Left lobe of liver (tissue), 1 donor: ENCODE measurements around a stretch of chr7.

DNA sequence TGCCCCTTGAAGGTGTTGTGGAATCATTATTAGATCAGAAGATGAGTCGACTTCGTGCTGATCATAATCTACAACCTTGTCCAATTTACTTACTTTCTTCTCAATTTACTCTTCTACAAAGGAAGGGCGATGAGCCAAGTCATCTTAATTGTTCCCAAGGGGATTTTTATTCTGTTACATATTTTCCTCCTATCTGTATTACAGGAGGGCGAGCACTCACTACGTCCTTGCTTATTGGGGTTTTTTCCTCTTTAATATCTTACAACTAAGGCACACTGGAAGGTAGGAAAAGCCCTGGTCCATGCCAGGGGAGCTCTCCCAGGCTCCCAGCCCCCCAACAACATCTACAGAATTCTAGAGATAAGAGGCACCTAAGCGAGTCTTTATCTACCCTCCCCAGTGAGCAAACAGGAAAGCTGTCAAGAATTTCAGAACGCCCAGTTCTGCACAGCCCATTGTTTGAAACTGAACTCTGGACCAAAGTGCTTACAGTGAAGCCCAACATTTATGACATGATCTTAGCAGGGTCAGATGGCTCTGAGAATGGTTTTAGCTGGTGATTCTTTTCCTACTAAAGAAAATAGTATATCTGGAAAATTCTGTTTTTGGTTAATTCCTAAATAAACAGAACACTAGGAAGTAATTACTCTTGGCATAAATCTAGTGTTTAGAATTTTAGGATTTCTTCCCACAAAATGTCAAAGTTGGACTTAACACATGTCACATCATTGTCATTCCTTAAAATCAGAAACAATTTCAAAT is 31.6 kb upstream of the RNF32 start:
- PRO-cap: bidirectional peak, plus-strand start at position 508 of the sequence, minus-strand start at position 356 of the sequence

- PRO-cap: no peak
Observed at GRCh38 chr7:156664946-156665824, 24.6 kb downstream of the RNF32 start.

- PRO-cap: no peak
Observed at GRCh38 chr7:156829532-156830540, 63.1 kb downstream of the LMBR1 start.

DNA sequence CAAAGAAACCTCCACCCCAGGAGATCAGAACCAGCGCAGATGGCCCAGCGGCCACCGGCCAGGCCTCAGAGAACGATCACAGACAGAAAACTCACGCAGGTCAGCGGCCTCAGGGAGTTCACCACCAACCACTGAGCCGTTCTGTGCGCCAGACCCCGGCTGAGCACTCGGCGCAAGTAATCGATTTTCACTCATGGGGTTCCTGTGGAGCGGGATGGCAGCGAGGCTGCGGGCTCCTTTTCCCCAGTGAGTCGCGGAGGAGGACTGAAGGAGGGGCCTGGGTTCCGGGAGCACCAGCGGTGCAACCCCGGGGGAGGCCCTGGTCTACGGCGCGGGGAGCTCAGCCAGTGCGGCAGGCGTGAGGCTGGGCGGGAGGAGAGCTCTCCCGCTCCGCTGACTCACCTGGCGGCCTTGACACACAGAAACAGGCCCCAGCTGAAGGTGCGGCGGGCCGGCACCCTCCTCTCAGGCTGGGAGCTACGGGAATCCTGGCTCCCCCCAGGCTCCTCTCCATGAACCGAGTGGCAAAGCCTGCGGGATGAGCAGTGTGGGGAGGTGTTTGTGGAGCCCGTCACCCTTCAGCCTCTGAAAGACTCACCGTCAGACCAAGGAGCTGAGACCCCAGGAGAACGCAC is 6.9 kb upstream of the NOM1 start:
- PRO-cap: no peak

DNA sequence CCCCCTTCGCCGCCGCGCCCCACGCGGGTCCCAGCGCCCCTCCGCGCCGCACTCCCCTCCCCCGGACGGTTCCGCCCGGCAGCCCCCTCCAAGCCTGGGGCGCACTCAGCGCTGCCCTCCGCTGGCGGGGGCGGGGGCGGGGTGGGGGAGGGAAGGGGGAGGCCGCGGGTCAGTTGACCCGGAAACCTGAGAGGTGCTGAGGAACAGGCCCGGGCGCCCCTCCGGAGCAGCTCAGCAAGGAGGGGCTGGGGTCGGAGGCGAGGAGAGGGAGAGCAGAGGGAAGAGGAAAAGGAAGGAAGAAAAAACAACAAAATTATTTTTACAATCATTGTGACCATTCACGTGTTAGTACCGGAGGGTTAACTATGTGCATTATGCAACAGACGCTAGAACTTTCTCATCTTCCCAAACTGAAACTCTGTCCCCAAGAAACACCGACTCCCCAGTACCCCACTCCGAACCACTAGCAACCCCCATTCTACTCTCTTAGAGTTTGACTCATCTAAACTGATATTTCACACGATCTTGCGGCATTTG is 9.9 kb downstream of the MNX1 start:
- PRO-cap: no peak

DNA sequence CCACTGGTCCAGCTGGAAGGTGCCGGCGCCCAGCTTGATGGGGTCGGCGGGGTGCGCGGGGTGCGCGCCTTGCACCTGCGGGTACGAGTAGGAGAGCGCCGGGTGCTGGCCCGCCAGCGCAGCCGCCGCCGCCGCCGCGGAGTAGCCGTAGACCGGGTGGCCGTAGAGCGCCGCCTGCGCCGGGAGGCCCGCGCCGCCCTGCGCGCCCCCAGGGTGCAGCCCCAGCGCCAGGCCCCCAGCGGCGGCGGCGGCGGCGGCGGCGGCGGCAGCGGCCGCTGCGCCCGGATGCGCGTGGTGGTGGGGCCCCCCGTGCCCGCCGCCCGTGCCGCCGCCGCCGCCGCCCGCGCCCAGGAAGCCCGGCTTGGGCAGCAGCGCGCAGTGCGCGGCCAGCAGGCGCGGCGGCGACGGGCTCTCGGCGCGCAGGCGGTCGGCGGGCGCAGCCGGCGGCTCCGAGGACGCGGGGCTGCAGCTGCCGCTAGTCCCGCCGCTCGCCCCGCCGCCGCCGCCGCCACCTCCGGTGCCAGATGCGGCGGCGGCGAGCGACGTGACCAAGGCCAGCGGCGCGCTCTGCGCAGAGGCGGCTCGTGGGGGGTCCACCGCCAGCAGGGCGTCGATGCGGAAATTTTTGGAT is 636 bp downstream of the MNX1 start:
- PRO-cap: no peak

- PRO-cap: no peak
Observed at GRCh38 chr7:157239008-157239695, 97.7 kb upstream of the DNAJB6 start.

DNA sequence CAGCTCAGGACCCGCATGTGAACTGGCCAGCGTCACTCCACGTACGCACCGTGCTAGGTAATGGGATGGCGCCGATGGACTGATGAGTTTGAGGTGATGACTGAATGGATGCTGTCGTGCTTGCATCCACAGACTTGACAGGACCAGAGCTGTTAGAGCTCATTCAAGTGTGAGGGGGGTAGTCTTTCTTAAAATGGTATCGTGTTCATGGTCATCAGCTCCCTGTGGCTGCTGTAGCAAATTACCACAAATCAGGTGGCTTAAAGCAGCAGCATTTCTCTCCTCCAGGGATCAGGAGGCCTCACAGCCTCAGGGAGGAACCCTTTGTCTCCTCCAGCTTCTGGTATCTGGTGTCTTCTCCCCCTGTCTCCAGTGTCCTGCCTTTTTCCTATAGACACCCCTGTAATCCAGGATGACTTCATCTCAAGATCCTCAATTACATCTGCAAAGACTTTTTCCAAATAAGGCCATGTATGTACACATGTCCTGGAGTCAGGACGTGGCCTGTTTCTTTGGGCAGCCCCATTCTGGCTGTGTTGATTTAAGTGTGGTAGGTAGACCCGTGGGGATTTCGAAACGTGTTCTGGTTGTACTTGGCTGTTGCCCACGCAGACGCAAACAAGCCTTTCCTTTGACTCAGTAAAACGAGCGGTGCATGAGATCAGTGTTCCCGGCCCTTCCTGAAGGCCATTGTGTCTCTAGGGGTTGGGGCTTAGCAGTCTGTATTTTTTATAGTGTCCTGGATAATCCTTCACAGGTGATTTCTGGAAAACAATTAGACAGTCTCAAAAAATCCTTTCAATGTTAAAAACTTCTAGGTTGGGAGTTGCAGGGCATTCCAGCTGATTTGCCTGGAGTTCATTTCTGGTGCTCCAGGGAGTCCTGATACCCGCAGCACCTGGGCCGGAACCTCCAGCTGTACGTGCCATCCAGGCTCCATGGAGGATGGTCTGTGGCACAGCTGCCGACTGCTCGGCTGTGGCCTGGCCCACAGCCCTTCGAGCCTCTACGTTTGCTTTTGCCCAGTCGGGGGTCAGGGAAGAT is 64.9 kb upstream of the DNAJB6 start:
- PRO-cap: bidirectional peak, plus-strand start at position 664 of the sequence, minus-strand start at position 379 of the sequence

DNA sequence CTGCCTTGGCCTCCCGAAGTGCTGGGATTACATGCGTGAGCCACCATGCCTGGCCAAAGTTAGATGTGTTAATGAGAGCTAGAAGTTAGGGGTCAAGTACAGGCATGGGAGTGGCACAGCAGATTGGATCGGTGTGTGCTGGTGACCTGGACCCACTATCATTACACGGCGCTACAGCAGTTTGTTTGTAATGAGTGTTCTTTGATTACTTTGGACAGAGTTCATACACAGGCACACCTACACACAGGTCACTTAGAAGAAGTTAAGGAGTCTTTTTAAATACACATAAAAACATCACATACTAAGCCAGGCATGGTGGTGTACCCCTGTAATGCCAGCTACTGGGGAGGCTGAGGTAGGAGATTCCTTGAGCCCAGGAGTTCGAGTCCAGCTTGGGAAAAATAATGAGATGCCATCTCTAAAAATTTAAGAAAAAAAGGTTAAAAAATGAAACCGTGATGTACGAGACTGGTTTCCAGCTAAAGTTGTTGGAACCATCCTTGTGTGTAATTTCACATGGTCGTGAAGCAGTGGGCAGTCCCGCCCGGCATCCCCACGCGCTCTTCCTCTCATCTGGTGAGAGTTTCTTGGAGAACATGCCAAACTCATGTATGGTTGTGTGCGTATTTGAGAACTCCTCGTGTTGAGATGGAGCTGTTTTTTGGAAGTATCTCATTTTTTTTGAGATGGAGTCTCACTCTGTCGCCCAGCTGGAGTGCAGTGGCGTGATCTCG is 37.0 kb downstream of the DNAJB6 start:
- PRO-cap: no peak

DNA sequence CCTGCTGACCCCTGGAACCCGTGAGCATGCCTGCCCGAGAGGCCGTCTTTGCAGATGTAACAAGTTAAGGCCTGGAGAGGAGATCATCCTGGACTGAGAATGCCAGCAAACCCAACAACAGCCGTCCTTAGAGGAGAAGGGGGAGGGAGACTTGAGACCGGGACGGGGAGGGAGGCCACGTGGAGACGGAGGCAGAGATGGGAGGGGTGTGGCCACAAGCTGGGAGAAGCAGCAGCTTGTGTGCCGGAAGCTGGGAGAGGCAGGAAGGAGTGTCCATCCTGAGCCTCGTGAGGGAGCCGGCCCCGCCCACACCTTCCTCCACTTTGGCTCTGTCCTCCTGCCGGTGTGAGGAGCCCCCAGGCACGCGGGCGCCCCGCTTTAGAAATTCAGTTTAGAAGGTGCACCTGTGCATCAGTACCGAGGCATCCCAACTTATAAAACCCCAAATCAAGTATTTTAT is 95.7 kb downstream of the DNAJB6 start:
- PRO-cap: no peak

DNA sequence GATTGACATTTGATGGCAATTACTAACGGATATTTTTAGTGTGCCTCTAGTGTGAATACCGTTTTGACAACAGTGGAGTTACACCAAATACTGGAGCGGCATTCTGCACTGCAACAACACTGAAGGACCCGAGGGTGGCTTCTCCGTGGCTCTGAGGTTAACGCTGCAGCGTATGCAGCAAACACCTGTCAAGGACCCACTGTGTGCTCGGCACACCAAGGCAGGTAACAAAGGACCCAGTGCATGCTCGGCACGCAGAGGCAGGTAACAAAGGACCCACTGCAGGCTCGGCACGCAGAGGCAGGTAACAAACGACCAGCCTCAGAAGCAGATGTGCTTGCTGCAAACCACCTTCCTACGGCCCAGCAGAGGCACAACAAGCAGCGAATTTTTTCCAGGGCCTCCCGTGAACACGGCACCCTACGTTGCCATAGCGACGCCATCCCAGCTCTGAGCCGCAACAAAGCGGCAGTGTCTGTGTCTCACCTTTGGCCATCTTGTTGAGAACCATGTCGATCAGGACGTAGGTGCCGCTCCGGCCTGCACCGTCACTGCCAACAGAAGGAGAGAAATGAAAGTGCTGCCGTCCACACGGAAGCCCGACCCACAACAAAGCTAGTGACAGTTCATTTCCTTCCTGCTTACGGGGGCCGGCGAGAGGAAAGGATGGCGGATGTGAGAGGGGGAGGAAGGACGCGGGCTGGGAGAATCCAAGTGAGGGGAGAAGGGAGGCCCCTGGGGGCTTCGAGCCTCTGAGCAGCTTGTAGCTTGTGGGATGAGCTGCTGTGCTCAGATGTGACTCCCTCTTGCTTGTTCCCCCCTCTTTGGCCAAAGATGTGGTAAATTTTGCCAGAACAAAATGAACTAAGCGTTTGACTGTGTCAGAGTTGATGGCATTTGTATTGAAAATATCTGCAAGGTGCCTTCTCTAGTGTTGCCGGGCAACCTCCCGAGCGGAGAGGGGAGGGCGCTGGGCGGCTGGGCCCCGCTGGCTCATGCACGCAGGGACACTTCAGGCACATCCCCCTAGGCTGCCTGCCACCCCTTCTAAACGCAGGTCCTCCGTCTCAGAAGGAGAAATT is 232.0 kb downstream of the DNAJB6 start:
- PRO-cap: bidirectional peak, plus-strand start at position 656 of the sequence, minus-strand start at position 611 of the sequence

DNA sequence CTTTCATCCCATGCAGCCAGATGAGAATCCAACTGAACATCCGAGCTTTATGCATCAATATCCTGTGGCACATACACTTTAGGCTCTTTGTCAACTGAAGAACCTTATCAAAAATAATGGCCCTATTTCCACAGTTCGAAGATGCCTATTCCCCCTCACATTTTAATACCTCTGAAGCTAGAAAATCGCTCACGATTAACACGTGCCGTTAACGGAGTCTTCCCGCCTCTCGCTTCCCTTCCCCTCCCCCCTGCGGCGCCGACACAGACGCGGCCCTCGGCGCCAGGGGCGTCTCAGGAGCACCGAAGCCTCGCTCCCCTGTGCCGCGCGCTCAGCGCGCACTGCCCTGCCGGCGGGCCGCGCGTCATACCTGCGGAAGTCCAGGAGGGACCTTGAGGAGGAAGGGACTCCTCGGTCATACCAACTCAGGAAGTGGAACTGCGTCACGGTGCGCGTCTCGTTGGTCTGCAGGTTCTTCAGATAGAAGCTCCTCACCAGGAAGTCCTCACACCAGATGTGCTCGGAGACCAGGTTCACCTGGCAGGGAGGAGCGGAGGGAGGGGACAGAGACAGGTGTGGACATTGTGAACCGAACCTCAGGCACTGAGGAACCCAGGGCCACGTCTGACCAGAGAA is 239.6 kb downstream of the DNAJB6 start:
- PRO-cap: unidirectional peak, minus-strand start at position 343 of the sequence

DNA sequence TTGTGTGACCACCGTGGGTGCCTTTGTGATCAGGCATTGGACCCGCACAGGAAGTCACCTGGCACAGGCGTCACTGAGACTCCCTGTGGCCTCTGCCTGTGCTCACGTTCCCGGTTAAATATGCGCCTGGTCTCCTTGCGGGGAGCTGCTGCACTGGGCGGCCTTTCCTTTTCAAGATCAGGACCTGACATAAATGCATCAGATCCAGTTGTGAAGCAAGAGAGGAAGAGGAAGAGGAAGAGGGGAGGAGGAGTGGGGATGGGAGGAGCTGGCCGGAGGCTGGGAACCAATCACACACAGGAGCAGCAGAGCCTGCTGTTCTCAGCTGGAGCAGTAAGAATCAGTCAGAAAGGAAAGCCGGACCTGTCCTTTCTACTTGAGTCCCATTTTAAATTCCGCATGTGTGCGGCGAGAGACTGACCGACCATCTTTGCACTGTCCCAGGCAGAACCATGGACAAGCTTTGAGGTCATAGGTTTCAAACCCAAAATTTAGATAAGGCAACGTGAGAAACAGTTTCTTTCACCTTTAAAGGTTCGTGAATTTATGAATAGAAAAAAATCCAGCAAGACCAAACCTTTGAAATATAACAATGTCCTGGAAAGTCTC is 248.8 kb downstream of the DNAJB6 start:
- PRO-cap: no peak

GRCh38 chr7:157875151-157875822 is 538.5 kb downstream of the DNAJB6 start:
- PRO-cap: no peak

DNA sequence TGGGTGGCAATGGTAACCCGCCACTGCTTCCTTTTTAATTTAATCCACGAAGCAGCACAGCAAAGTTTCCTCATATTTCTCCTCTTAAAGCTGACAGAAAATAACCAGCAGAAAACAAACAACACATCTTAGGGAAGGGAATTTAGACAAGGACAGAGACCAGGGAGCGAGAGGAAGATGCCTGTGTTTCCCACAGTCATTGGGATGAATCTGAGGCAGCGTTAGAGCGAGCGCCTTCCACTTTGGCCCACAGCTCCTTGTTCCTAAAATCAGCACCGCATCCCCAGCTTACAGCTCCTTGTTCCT is 593.4 kb downstream of the PTPRN2 start:
- PRO-cap: no peak

- PRO-cap: no peak
Observed at GRCh38 chr7:158070112-158071101, 517.2 kb downstream of the PTPRN2 start.

GRCh38 chr7:158203909-158204508 is 383.6 kb downstream of the PTPRN2 start:
- PRO-cap: no peak

DNA sequence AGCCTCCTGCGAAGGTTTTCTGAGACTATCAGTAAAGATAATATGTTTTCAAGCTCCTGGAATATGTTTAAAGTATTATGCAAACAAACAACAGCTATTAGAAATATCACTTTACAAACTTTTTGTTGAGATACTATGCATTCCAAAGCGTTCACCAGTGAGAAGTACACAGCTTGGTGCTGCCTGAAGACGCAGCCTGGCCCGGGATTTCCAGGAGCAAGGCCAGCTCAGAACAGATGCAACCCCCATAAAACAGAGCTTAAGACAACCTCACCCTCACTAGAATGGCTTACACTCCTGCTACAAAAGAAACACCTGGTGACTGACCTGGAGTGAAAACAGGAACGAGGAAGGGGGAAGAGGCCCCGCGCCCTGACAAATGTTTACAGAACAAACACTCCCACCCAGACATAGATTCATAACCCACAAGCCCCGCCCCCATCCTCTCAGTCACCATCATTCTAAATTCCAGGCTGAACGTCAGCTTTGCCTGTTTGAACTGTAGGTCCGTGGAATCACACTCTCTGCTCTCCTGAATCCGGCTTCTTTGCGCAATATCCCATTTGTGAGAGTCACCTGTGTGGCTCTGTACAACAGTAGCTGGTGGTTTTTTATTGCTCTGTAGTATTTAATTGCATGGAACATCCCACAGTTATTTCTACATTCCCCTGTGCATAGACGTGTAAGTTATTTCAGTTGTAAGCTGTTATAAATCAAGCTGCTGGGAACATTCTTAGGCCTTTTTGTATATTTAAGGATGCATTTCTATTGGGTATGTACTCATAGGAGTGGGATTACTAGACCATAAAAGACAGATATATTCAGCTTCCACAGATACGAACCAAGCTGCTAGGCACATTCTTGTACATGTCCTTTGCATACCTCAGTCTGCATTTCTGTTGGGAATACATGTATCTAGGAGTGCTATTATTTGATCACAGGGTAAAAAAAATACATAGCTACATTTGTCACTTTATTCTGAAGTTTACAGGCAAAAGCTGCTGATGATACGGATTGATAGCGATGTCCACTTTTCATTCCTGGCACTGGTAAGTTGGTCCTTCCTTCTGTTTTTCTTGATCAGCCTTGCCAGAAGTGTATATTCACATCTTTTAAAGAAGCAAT is 154.7 kb downstream of the PTPRN2 start:
- PRO-cap: no peak

DNA sequence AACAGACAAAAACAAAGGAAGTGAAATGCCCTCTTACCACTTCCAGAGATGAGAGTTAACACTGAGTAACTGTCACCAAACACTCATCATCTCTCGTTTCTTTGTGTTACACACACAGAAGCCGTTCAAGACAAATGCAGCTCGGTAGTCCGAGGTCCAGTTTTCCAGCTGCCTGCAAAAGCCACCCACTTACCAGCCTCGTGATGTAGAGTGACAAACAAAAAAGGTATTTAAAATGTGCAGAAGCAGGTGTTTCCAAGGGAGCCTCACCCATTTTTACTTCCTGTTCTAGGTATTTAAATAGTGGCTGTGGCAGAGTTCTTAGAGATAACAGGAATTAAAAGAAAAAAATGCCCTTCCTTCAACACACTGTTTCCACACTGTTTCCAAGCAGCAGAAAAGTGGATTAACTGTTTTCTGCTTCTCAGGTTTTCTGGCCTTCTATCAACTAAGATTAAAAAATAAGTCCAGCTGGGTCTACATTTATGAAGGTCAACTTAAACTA is 5.9 kb downstream of the PTPRN2 start:
- PRO-cap: no peak

GRCh38 chr7:158735332-158735729 is 30.7 kb upstream of the NCAPG2 start:
- PRO-cap: no peak